Aortic smooth muscle cell (primary cell): ENCODE measurements around the genes CCL13 and CCT6B.

- RRBS = no CpG with 5 or more reads among the region's 8 CpGs
These were observed 36.5 kb downstream of the CDK5R1 start for GRCh38 chr17:32523172-32523781.

DNA sequence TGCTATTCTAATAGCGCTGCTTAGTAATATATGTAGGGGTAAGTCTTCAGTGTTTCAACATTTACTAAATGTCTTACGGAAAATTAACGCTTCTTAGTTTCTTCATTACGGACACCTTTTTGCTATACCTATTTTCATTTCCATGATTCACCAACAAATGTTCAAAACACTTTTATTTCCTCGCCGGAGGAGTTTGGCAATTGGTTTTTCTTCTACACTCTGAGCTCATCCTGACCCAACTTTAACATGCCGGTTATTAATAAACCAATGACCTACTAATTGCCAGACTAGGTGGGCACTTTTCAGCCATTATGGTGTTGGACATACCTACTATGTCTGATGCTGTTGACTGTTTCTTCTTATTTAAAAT is 182.9 kb downstream of the MYO1D start:
- RRBS = no CpG with 5 or more reads among the region's 7 CpGs

DNA sequence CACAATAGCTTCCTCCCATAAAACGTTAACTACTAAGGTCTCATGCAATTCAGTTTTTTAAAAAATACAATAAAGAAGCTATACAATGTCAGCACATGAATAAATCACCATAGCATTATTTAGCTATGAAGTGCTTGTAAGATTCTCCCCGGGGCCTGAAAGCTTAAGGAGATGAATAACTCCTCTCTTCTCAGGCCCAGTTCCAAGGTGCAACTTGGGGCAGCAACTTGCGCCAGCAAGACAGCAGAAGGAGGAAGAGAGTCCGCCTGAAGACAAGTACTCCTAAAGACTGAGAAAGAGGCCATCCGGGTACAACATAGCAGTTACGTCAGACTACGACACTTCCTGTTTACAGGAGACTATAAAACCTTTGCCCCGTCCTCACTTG is 81.4 kb downstream of the MYO1D start:
- RRBS = no CpG with 5 or more reads among the region's 8 CpGs

GRCh38 chr17:32822202-32822988 is 54.5 kb downstream of the MYO1D start:
- RRBS = 18% methylated on average over 36 of the region's 83 CpGs

DNA sequence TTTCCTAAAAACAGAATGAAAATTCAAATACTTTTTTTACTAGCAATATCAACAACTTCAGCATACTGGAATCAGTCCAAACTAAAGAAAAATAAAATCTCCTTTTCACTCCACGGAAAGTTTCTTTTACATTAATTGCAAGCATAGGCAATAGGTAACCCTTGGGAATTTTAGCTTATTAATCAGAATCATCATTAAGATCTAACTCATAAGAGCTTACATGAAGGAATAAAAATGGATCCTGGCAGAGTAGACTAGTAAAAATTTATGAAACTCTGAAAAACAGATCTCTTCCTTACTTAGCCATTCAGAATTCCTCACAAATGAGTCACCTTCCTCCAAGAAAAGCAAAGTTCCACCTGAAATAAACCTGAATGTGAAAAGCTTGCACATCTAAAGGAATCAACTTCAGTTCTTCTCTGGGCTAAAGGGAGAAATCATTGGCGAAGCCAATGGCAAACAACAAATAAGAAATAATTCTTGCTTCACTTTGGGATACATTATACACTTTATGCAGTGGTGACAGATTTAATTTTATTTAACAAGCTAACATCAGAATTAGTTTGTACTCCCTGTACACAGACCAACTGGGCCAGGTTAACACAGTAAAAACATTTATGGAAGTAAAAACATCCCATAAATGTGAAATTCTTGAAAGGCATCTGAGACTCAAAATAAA is 22.7 kb downstream of the MYO1D start:
- RRBS = no CpG with 5 or more reads among the region's 2 CpGs

DNA sequence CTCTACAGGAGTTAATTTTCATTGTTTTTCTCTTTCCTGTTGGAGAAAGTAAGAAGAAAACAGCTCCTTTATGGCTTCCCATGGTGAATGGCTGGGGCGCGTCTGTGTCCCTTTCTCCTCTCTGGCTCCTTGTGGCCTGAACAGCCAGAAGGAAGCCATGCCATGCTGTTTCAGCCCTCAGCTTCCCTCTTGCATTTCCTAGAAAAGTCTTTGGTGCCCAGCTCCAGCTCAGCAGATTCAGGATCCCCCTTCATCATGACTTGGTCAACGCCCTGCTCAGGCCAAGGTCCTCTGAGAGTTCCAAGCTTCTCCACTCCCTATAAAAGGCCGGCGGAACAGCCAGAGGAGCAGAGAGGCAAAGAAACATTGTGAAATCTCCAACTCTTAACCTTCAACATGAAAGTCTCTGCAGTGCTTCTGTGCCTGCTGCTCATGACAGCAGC is at the start of gene CCL13:
CCL13 (plus strand) TSS at position 350 of the 443 bp plus-strand sequence.
- RRBS = no CpG with 5 or more reads among the region's 5 CpGs

DNA sequence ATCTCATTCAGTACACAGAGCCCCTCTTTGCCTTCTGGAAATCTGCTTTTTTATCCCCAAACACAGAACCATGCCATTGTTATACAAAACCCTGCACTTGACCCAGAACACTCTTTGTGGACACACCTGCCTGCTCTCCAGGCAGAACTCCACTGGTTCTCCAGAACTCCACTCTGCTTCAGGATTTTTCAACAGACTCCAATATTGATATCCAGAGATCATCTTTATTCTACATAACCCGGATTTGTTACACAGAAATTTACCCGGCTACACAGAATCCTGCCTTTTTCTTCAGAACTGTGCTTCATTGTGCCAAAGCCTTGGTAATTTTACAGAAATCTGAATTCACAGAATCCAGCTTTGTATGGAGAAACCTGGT is 152.6 kb downstream of the TMEM132E start:
- RRBS = no CpG with 5 or more reads among the region's 2 CpGs

GRCh38 chr17:34960903-34961709 is at the start of gene CCT6B:
TSS of gene CCT6B (minus strand) at chr17:34961460.
- RRBS = no CpG with 5 or more reads among the region's 55 CpGs

DNA sequence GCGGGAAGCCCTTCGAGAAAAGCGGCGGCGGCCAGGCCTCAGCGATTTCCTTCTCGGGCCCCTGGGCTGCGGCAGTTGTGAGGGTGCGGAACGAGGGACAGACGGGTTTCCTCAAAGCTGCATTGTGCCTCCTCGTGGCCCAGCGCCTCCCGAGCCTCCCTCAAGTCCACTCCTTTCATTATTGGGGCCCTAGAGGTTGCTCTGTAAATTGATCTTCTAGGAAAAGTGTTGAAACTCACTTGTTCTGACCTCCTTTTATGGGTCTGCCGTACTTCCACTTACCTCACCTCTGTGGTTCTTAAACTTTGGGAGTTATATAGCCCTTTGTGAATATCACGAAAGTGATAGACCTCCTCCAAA is 744 bp downstream of the LIG3 start:
- RRBS = no CpG with 5 or more reads among the region's 16 CpGs

- RRBS = no CpG with 5 or more reads among the region's 10 CpGs
These were observed 40.9 kb downstream of the RFFL start for GRCh38 chr17:35022383-35023165.

GRCh38 chr17:35051663-35052214 is 11.8 kb downstream of the RFFL start:
- RRBS = no CpG with 5 or more reads among the region's 4 CpGs

DNA sequence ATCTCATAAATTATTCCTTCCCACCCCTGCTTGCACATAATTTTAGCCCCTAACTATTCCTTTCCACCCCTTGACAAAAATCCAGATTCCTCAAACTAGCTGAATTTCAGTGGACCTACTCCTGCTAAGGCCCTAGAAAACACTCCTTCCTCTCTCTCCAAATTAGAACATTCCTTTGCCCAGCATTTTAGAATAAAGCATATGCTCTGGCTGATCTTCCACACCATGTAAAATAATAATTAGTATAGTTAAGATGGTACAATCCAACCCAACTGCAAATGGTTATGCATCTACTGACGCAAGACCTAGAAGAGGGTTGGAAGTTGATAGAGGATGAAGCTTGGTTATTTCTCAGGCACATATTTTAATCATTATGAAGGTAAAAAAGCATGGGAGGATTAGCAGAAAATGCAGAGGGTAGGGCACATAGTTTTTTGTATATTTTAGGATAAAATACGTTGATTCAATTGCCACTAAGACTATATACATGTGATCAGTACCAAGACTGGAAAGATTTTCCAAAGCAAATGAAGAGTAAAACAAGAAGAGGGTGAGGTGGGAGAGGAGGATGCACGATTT is 16.6 kb upstream of the RFFL start:
- RRBS = no CpG with 5 or more reads among the region's 3 CpGs

DNA sequence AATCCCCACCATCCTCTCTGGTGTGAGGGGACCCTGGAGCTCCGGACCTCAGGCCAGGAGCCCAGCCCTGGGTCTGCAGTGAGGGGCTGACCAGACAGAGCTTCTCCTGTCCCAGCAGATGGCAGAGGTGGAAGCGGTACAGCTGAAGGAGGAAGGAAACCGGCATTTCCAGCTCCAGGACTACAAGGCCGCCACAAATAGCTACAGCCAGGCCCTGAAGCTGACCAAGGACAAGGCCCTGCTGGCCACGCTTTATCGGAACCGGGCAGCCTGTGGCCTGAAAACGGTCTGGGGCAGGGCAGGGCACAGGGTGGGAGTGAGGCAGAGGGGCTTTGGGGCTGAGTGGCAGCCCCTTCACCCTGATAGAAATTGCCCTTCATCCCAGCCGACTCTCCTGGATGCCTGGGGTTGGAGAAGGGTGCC is 540 bp downstream of the UNC45B start:
- RRBS = 47% methylated on average over 7 of the region's 9 CpGs

DNA sequence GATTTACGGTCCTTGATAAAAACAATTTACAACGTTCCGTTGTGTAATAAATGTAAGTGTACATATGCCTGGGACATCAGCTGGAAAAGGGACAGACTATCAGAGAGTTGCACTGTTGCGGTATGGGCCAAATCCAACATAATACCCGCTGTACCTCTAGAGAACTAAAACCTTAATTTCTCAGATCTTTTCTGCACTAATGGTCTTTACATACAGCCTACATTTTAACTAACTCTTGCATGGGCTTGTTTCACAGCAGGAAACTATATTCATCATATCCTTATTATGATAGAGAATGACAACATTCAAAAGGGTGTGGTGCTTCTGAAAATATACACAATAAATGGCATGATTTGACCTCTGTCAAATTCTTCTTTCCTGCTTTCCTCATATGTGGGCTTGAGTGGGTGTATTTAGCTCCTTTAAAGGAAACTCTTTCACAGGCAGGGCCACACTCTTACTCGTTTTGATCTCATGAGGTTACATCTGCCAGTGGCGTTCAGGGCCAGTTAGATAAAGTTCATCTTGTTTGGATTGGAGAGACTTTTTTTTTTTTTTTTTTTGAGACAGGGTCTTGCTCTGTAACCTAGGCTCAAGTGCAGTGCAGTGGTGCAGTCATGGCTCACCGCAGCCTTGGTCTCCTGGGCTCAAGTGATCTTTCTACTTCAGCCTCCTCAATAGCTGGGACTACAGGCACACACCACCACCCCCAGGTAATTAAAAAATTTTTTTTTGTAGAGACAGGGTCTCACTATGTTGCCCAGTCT is 6.1 kb downstream of the SLC35G3 start:
- RRBS = no CpG with 5 or more reads among the region's 8 CpGs

- RRBS = no CpG with 5 or more reads among the region's 17 CpGs
These were observed 35.6 kb downstream of the SLFN5 start for GRCh38 chr17:35278305-35278964.

DNA sequence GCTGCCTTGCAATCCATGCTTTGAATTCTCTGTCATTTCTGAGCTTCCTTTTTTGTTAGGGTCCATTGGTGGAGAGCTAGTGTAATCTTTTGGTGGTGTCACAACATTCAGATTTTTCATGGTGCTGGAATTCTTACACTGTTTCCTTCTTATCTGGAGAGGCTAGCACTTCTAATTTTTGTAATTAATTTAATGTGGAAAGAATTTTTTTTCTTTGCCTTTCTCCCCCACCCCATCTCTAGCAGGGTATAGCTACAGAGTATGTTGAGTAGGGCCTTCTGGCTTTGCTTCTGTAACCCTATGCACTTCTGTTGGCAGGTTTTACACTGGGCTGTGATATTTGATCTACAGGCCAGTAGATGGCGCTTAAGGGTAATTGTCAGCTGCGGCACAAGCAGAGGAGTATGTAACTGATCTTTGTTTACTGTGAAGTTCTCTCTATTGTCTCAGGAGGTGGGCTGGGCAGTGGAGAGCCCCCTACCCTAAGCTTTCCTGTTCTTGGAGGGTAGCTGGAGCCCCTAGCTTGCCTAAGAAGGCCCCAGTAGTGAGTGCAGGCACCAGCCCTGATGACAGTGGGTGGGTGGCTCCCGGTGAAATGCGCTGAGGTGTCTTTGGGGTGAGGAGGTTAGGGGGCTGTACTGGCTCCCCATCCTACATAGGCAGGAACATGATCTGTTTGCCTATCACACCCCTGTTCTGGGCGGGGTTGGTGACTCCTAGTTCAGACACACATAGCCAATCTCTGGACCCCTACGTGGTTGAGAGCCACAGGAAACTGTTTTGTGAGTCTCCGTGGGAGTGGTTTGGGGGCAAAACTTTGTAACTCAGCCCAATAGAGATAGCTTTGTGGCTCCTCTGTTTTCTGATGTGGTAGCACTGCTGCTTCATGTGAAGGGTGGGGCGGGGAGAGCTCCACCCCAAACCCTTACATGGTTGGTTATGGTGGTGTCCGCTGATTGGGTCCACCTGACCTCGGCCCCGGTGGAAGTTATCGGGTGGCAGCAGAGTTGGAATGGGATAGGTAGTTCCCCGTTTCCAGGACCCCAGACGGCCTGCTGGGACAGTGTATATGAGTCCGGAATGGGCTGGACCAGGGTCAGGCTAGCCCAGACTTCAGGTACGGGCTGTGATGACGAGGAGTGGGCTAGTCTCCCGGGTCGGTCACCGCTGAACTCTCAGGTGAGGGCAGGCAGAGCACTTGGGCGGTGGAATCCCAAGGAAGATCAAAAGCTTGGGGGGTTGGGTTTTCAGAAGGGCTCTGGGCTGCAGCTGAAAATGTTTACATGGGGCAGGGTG is 60.4 kb downstream of the SLFN11 start:
- RRBS = 17% methylated on average over 7 of the region's 21 CpGs

- RRBS = 8% methylated on average over 13 of the region's 38 CpGs
These were observed 834 bp upstream of the SLFN13 start for GRCh38 chr17:35449318-35449882.

GRCh38 chr17:35567736-35568988 is 7.5 kb upstream of the SLFN14 start:
- RRBS = 3% methylated on average over 3 of the region's 54 CpGs

- RRBS = no CpG with 5 or more reads among the region's 4 CpGs
These were observed 9.1 kb upstream of the CCL5 start for GRCh38 chr17:35889182-35889707.

DNA sequence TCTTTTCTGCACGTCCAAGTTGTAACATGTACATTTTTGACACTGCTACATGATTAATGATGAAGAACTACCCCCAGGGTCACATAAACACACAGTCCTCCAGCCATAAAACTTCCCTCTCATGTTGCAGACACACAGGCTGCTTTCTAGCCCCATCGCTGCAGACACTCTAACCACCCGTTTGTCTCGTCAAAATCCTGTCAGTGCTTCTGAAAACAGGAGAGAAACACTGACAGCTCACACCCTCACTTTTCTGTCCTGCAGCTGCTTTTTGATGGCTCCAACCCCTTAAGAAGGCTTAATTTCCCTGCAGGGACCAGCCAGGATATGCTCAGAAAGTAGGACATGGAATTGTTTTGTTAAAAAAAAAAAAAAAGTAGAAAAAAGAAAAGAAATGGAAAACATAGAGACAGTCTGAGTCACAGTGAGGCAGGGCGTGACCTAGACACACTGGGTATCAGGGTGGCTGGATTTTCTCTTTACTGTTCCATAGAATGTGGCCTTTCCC is 20.7 kb upstream of the CCL5 start:
- RRBS = no CpG with 5 or more reads among the region's 5 CpGs